T47D (cell line): ENCODE data around the genes USP31, CACNG3 and TNRC6A.

GRCh38 chr16:23119507-23120077, 29.7 kb downstream of the USP31 start:
- RRBS = no CpG with 5 or more reads among the region's 3 CpGs

GRCh38 chr16:23132654-23133625, 16.3 kb downstream of the USP31 start:
- RRBS = no CpG with 5 or more reads among the region's 12 CpGs

- RRBS = no CpG with 5 or more reads among the region's 7 CpGs
Observed at GRCh38 chr16:23141884-23142874, 7.1 kb downstream of the USP31 start.

GRCh38 chr16:23144978-23146174, 3.9 kb downstream of the USP31 start:
- RRBS = no CpG with 5 or more reads among the region's 12 CpGs

DNA sequence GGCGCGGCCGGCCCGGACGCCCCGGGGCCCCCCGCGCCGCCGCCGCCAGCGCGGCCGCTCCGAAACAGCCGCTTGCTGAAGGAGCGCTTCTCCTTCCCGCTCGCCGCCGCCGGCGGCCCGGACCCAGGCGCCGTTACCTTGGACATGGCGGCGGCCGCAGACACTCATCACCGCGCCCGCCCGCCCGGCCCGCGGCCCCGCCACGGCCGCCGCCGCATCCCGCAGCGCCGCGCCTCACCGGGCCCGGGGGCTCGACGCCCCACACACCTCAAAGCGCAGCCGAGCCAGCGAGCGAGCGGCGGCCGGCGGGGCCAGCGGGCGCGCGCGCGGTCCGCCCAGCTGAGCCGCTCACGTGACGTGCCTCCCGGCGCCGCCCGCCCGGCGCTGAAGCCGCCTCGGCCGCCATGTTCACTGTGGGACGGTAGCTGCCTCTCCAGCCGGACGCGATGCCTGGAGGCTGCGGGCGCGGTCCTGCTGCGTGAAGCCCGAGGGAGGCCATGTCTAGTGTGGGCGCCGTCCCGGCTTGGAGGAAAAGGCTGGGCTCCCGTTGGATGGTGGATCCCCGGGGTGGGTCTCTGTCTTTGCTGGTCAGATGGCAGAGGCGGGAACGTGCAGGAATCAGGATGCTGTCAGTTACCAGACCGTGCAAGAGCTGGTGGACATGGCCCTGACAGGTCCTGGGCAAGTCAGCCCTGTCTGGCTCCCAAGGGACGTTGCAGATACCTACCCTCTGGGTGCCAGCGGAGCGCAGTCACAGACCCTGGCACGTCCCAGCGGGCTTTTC, at the start of gene USP31:
USP31 (minus strand) TSS at position 328 of the 784 bp plus-strand sequence.
- RRBS = 1% methylated on average over 76 of the region's 98 CpGs

DNA sequence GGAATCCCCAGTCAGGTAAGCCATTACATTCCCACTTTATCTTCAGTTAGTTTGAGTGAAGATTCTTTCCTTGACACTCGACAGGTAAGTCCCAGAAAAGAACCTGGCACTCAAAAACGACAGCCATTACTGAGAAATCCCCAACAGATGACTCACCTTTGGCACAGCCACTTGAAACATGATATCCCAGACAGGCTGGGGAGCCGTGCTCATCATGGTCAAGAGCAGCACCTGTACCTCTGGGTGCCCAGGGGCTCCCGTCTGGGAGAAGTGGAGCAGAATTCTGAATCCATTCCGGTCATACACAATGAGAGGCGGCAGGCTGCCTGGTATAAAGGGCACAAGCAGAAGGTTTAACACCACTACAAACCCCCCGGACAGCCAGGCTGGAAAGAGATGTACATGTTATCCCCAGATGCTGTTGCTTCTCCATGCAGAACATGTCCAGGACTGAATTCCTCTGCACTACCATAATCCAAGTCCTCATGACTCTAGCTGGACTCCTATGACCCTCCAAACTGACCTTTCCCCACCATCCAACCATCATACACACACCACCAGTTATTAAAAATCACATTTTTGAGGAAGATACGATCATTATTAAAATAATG, 17.0 kb upstream of the COG7 start:
- RRBS = 94% methylated on average over 3 of the region's 8 CpGs

GRCh38 chr16:23486353-23487035, 23.8 kb downstream of the GGA2 start:
- RRBS = no CpG with 5 or more reads among the region's 7 CpGs

- RRBS = 1% methylated on average over 18 of the region's 41 CpGs
Observed at GRCh38 chr16:23509568-23510318, 551 bp downstream of the GGA2 start.

DNA sequence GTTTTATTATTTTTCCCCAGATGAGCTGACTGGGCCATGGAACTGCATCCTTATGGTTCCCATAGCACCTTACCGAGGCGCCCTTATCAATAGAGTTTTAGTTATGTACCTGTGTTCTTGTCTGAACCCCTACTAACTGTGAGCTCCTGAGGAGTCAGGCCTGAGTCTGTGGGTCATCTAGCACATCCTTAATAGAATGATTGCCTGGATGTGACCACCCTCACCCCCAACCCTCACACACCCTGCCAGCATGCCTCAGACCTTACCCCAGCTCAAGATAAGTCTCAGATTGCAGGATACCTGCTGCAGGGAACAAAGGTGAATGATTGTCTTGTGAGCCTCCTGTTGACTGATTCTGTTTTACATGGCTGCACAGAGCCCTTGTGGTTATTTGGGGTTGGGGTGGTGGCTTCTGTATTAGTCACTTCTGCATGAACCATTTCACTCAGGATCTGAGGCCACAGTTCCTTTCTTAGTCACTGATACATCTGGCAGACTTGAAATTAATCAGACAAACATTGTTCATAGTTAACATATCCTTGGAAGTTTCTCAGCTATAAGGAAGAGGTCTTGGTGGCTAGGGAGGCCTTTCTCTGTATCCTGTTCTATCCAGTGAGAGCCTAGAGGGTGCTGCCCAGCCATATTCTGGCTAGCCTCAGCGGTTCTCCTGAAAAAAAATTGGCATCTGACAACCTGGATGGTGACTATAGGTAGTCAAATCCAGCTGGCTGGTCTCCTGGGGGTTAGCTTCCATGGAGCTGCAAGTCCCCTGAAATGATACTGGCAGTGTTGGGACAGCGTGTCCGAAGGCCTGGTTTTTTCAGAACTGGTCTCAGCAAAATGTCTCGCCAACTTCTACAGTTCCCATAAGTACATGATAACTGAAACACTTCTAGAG, 8.6 kb upstream of the PLK1 start:
- RRBS = no CpG with 5 or more reads among the region's 6 CpGs

DNA sequence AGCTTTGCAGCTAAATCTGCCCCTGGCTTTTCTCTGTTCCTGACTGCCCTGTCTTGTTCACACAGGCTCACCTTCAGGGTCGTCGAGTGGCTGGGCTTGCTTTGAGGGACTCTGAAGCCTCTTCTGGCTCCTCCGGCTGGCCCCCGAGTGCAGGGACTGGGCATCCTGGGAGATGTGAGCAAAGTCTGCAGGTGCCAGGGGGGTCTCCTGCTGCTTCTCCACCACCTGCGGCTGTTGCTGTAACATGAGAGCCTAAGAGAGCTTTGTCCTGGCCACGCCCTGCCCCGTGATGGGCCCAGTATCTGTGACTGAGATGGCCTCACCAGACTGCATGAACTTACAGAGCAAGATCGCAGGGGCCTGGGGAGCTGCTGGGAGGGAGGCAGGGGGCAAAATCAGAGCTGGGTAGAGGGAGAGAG, 12.5 kb downstream of the ERN2 start:
- RRBS = no CpG with 5 or more reads among the region's 8 CpGs

- RRBS = 48% methylated on average over 16 of the region's 27 CpGs
Observed at GRCh38 chr16:23755250-23755779, 489 bp downstream of the CHP2 start.

DNA sequence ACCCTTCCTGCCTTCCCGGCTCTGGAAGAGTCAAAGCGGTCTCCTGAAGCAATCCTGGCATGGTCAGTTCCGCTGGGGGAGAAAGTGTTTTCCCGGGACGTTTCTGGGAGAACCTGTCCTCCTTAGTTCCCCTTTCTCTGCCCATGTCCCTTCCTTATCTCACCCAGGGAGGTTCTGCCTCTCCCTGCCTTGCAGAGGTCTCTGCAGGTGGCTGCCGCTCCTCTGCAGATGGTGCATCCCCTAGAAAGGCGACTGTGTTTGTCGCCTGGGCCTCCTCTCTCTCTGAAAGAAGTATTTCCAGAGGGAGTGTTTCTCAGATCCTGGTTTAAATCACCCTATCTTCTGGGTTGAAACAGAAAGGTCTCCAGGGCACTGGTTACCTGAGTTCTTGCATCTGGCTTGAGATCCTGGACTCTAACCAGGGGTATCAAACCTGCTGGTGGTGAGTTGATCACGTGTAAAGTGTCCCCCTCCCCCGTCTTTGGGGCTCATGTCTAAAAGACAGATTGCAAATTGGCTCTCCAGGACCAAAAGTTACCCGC, 1.9 kb downstream of the PRKCB start:
- RRBS = 24% methylated on average over 4 of the region's 11 CpGs

- RRBS = 43% methylated on average over 19 of the region's 58 CpGs
Observed at GRCh38 chr16:24255688-24256621, at the start of gene CACNG3. CACNG3 (plus strand) TSS chr16:24256335.

GRCh38 chr16:24540564-24541612, 1.5 kb downstream of the RBBP6 start:
- RRBS = no CpG with 5 or more reads among the region's 20 CpGs

GRCh38 chr16:24571031-24571382, 31.6 kb downstream of the RBBP6 start:
- RRBS = no CpG with 5 or more reads among the region's 4 CpGs

- RRBS = 2% methylated on average over 40 of the region's 92 CpGs
Observed at GRCh38 chr16:24728861-24729995, at the start of gene TNRC6A. TNRC6A (plus strand) TSS chr16:24729651.

GRCh38 chr16:24919316-24920268, 73.8 kb downstream of the SLC5A11 start:
- RRBS = no CpG with 5 or more reads among the region's 22 CpGs

DNA sequence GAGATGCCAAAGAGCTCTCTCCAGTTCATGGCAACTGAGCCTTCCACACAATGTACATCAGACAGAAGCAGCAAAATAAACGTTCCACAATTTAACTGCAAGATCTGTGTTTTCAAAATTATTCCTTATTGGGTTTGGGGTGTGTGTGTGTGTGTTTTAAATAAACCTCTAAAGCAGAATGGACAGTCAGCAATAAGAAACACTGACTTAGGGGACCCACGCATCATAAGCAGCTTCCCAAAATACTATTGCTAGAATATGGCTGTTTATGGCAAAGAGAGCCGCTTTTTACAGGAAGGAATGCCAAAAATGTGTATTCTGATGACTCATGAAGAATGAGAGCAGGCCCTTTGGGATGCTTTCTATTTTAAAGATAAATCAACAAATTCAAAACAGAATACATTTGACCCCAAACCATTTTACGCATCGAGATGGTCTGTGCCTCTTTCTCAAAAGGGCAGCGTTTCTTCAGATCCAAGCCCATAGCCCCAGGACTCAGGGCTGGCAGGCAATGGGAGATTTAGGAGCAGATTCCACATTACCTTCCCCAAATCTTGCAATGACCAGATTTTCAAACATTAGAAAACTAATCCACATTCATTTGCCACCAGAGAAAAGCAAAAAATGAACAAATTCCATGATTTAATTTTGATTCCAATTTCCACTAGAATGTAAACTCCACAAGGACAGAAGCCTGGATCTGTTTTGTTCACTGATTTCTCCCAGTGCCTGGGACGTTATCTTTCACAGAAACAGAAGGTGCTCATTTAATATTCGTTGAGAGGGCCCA, 37.4 kb downstream of the ARHGAP17 start:
- RRBS = no CpG with 5 or more reads among the region's 8 CpGs

DNA sequence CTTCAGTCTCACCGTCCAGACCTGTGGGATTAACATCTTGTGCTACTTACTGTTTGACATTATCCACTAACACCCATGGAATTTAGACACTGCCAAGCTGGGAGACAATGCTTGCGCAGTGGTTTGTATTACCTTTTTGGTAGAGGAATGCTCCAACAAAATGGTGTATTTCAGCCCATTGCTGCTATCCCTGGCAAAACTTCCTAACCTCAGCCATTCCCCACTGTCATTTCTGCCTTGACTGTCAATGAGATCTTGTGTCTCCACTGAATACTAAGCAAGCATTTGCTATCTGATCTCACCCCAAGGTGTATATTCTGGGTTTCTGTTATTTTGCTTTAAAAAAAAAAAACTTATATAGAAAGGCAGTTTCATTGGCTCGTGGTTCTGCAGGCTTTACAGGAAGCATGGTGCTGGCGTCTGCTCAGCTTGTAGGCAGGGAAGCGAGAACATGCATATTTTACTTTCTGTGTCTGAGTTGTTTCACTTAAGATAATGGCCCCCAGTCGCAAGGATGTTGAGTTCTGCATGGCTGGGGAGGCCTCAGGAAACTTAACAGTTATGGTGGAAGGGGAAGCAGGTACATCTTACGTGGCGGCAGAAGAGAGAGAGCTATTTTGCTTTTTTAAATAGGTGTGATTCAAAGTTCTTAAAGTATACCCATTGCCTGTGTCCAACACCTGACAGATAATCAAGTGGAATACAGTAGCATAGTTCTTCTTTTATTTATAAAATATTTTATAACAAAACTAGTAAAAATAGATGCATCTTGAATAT, 15.2 kb upstream of the ARHGAP17 start:
- RRBS = no CpG with 5 or more reads among the region's 8 CpGs

GRCh38 chr16:25148208-25149137, 36.9 kb downstream of the LCMT1 start:
- RRBS = no CpG with 5 or more reads among the region's 26 CpGs